Duodenum (tissue), 1 donor: ENCODE measurements around a stretch of chr11.

GRCh38 chr11:78217783-78219006 lies 29.5 kb downstream of the USP35 start:
- PRO-cap: no peak

DNA sequence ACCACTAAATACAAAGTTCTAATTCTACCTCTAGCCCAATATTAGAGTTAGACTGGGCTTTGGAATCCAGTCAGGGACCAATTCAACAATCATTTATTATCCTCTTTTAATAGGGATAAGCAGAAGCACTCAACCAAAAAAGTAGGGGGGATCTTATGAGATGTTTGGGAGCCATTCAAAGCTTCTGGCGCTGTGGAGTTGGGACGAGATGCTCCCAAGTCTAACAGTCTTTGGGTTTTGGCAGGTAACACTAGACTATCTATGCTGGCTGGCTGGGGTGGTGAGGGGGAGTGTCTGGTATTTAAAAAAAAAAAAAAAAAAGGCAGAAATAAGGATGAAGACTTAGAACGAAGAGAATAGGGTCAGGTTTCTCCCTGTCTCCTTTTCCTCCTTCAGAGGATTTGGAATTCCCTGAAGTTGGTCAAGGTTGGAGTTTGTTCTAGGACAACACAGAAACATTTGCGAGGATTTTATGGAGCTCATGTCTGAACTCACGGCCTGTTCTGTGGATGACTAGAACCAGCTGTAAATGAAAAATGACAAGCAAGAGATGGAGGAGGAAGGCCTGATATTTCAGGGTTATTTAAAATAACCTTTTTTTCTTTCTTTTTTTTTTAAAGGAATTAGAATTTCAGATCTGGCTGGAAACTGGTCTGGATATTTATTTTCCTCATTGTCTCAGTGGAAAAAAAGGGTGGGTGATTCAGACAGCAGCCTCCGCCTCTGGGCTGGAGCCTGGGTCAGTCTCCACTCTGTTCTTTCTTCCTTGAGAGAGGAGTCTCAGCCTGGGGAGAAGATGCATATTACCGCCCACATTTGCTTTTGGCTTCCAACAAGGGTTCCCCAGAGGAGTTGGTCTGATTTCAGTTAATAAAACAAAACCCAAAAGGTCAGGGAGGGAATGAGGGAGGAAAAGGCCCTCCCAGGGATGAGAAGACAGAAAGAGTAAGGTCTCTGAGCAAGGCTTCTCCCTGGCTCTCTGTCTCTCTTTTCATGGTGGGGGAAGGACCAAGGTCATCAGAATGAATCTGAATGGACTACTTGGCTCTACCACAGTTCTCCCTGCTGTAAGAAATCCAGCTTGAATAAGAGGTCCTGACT lies 80.1 kb downstream of the USP35 start:
- PRO-cap: no peak

GRCh38 chr11:78283717-78284841 lies 95.4 kb downstream of the USP35 start:
- PRO-cap: no peak

GRCh38 chr11:78318142-78319337 lies 99.1 kb downstream of the GAB2 start:
- PRO-cap: no peak

DNA sequence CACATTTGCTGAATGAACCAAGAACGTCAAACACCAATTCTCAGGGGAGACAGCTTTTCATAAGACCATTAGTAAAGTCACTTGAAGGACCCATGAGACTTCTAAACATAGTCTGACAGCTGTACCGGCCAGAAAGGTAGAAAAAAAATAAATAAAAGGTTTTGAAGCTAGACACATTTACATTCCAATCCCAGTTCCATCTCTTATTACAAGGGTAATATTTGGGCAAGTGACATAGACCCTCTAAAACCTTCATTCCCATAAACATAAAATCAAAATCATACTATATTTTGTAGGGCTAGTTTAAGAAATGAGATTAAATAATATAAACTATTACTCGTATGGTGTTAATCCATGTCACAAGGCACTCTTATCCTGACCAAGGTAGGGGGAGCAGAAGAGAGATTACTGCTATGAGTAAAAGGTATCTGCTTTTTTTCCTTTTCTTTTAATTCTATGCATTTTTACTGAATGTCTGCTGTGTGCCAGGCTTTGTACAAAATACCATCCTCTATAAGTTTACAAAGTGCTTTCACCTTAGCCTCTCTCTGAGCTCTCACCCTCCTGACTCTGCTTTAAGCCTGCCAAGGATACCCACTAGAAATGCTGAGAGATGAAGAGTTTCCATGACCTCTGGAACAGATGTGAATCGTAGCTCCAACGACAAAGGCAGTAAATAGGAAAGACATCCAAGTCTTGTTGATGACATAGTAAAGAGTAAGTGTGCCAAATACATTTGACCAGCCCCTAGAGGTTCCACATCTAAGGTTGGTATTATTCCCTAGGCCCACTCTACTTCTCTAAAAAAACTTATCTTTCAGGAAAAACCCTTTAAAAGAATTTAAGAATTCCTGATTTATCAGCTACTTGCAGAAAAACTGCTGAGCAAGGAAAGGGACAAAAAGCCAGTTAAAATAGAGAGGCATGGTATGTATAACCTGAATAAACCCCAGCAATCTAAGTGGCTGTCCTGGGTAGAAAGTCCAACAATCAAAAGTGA lies 45.6 kb downstream of the GAB2 start:
- PRO-cap: no peak

DNA sequence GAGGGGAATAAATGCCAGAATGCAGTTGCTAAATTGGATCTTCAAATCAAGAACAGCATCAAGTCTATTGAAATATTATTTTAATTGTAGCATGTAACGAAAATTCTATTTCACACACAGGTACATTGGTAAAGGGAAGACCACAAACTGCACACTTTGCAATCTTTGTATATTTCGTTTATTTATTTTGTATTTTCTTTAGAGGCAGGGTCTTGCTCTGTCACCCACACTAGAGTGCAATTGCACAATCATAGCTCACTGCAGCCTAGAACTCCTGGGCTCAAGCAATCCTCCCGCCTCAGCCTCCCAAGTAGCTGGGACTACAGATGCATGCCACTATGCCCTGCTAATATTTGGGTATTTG lies 42.8 kb downstream of the GAB2 start:
- PRO-cap: no peak

DNA sequence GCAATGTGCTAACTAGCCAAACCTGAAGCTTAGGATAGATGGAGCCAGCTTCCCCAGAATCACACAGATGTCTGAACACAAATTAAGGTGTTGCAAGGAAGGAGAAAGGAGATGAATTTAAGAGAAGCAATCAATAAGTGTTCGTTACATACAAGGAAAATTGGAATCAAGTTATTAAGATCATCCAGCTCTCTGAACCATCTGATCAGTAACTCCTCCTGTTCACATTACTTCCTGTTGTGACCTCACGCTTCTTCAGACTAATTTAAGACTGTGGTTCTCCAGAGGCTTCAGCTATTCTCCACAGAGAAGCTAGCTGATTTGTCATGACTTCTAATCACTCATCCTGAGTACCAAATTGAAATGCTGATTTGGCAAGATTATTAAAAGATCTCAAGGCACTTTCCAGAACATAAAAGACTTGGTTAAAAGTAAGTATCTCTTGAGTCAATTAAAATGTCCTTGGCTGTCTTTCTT lies 38.7 kb downstream of the GAB2 start:
- PRO-cap: no peak

DNA sequence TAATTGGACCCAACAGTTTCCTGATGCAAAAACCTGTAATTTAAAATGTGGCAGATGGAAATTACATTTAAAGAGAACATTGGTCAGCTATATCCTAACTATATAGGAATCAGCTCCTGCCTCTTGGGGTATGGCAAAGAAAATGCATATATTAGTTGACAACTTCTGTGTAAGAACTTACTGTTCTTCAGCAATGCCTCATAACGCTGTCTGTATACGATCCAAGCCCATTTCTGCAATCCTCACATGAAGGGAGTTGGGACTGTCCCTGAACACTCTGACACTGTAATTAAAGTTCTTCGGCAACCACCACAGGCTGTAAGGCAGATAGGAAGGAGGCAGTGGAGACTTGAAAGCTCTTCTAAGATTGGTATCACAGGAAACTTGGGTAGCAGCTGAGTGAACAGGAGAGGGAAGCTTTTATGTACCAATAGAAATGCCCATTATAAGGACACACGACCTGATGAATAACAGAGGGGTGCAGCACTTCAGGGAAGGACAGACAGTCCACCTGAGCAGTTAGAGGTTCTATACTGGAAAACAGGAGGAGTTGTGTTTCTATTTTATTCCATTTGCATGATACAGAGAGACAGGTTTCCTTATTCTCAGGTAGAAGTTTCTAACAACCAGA lies 12.0 kb upstream of the GAB2 start:
- PRO-cap: no peak

- PRO-cap: no peak
Observed at GRCh38 chr11:78575047-78575716, 518 bp upstream of the NARS2 start.

GRCh38 chr11:78683017-78683490 lies 108.4 kb upstream of the NARS2 start:
- PRO-cap: no peak

DNA sequence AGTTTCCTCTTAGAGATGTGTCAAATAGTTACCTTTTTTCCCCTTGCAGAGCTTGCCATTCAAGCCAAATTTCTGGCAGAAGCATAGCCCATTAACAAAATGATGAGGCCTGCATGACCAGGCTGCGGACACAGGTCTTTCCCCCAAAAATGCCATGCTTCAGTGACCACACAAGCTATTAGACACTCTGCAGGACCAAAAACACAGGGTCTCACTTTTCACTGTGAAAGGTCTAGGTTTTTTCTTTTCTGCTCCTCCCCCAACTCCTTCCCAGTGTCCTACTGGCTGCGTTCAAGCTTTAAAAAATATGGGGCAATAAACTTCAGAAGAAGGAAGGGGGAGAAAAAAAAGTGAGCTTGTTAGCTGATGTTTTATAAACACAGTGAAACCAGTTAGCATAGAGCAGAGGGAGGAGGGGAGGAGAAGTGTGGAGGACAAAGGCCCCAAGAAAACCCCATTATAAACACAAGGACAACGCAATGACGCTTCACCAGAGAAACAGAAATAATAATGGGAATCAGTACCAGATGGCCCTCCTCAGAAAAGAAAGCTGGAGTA lies 235.1 kb upstream of the NARS2 start:
- PRO-cap: no peak

- PRO-cap: no peak
Observed at GRCh38 chr11:78840556-78840984, 265.9 kb upstream of the NARS2 start.

DNA sequence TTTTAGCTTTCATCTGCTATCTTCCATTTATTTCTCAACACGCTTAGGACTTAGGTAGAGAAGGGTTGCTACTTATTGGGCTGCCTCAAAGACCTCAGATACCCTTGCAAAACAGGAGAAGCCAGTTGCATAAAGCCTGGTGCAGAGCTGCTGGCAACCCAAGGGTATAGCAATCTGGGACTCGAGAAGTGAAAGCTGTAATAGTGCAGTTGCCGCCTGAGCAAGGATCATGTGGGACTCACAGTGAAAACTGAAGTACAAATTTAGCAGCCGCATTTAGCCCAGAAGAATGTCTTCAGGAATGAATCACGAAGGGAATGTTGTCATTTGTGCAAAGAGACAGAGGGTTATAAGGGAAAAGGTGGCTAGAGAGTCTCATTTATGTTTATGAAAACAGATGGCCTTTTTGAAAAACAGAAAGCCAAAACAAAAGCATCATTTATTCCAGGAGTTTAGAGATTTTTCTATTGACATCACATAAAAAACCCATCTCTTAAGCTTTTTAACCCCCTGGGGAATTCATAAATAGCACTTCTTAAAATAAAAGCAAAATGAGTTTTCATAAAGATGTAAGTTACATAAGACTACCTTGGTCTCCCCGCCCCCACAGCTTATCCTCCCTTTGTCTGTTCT lies 267.1 kb downstream of the TENM4 start:
- PRO-cap: no peak

DNA sequence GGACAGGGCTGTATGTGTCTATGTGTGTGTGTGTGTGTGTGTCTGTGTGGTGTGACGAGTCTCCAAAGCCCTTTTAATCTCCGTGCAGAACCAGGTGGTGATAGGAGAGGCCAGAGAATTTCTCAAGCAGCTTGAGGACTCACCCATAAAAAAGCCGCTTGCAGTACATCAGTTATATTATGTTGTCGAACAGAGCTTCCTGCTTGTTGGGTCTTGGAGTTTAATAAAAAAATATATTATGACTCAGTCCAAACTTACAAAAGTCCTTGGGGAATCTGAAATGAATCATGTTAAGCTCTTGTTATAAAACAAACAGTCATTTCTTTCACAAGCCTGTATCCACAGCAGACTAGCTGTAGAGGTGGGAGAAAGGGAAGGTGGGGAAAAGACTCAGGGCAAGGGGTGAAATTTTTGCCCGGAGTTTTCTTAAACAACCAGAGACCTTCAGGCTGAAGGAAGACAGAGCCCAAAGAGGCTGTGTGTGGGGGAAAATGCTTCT lies 196.4 kb downstream of the TENM4 start:
- PRO-cap: no peak

- PRO-cap: no peak
Observed at GRCh38 chr11:79580684-79581167, 139.9 kb upstream of the TENM4 start.

GRCh38 chr11:82924059-82924447 lies 22.5 kb downstream of the DDIAS start:
- PRO-cap: no peak

- PRO-cap: no peak
Observed at GRCh38 chr11:82955680-82956514, 54.4 kb downstream of the DDIAS start.

- PRO-cap: no peak
Observed at GRCh38 chr11:83116220-83116550, 40.7 kb upstream of the PCF11 start.

GRCh38 chr11:83162971-83164141 lies 6.4 kb downstream of the PCF11 start:
- PRO-cap: no peak

- PRO-cap: unidirectional peak, plus-strand start at chr11:83194416; bidirectional peak, plus-strand start at chr11:83194554, minus-strand start at chr11:83194565; unidirectional peak, minus-strand start at chr11:83194646
Observed at GRCh38 chr11:83193943-83195037, 778 bp downstream of the ANKRD42 start.